Helper T cell (primary cell): Measurements from ENCODE around the gene FBXL15.

GRCh38 chr10:101939836-101940221 lies 96.2 kb upstream of the KCNIP2 start:
- PRO-cap, 2 experiments = no peak in any of the 2 experiments

GRCh38 chr10:102108016-102108540 lies 12.1 kb downstream of the LDB1 start:
- PRO-cap, 2 experiments = no peak in any of the 2 experiments

DNA sequence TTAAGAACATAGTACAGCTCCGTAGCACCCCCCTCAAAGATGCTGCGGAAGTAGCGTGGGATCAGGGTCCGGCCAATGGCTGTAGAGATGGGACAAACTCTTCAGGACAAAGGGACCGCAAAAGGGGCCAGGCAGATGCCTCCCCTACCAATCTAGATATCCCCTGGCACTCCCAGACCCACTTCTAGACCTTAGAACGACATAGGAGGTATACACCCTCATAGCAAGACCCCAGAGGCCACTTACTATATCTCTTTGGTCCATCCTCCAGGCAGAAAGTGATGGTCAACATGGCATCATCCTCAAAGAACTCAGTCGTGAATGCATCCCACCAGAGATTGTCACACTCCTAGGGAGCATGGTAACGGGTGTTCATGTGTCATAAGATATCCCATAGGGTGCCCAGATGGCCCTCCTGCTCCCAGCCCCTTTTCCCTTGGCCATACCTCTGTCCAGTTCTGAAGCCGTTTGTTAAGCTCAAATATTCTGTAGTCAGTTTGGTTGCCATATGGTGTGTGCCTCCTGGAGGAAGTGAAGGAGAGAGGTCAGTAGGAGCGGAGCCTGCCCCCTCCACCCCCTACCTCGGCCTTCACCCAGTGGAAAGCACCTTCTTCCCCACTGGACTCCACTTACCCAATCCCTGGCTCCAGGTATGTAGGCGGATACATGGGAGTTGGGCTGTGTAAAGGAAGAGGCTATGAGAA lies 9.4 kb downstream of the LDB1 start:
- PRO-cap, 2 experiments = no peak in any of the 2 experiments

- PRO-cap, 2 experiments = peak in 2 of 2 experiments; most common plus-strand start chr10:102121135 (in 1); most common minus-strand start chr10:102121230 (in 1)
Measured at GRCh38 chr10:102121005-102121548, 909 bp upstream of the LDB1 start.

DNA sequence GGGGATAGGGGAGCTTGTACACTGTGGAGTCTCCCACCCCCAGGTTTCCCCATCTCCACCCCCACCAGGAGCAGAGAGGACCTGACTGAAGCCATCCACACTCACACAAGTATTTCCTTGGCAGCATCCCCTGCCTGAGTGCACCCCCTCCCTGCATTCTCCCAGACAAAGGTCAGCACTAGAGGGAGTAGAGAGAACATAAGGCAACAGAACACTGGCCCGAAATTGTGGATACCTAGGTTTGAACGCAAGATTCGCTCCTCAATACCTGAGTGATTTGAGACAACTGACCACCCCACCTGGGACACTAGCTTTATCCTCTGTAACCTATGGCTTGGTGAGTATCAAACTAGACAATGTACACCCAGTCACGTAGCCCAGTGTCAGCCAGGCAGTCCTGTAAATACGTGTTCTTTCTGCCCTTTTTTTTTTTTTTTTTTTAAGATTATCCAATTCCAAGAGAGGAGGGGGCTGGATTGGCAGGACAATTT lies 1.9 kb upstream of the LDB1 start:
- PRO-cap, 2 experiments = no peak in any of the 2 experiments

DNA sequence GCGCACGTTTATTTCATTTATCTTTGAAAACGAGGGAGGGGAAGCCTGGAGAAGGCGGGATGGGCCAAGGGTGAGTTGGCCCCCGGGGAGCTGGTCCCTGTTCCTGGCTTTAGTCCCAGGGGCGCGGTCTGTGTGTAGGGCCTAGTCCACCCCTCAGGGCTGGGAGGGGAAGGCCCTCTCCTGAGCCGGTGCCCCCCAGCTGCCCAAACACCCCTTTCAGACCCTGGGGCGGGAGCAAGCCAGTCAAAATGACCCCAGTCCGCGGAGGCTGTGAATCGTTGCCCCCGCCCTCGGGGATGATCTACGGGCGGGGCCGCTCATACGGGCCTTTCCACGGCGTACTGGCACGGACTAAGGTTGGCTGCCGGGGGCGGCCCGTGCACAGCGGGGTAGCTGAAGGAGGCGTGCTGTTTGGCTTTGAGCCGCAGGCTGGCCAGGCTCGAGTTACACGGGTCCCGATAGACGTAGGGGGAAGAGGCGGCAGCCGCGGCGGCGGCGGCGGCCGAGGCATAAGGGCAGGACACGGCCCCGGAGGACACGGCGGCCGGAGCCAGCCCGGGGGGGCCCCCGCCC lies 4.2 kb downstream of the ELOVL3 start:
- PRO-cap, 2 experiments = no peak in any of the 2 experiments

GRCh38 chr10:102230770-102231343 lies 4.8 kb downstream of the ELOVL3 start:
- PRO-cap, 2 experiments = no peak in any of the 2 experiments

DNA sequence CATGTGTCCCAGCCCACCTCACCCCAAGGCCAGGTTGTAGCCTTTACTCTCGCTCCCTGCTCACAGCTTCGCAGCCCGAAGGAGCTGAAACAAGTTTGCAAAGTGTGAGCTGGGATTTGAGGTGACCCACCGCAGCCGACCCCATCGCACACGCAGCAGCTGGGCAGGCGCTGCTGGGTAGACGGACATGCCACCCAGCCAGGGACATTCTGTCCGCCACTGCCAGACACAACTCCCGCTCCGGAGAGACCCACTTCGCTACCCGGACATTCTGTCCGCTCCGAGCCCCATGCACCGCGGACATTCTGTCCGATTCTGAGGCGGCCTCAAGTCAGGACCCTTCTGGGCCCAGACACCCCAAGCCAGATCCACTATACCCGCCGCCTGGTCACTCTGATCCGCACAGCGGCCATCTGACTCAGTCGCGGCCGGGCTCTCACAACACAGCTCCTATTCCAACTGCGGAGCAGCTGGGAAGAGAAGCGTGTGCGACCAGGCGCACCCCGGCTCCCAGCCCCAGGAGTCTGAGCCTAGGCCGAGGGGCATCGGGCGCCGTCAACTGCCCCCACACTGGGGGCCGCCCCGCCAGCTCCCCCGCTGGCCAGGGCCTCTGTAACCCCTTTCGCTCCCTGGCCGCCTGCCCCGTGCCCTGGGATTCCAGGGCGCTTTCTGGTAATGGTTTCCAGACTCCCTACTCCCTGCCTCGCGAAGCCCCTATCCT lies 784 bp downstream of the PITX3 start:
- PRO-cap, 2 experiments = no peak in any of the 2 experiments

DNA sequence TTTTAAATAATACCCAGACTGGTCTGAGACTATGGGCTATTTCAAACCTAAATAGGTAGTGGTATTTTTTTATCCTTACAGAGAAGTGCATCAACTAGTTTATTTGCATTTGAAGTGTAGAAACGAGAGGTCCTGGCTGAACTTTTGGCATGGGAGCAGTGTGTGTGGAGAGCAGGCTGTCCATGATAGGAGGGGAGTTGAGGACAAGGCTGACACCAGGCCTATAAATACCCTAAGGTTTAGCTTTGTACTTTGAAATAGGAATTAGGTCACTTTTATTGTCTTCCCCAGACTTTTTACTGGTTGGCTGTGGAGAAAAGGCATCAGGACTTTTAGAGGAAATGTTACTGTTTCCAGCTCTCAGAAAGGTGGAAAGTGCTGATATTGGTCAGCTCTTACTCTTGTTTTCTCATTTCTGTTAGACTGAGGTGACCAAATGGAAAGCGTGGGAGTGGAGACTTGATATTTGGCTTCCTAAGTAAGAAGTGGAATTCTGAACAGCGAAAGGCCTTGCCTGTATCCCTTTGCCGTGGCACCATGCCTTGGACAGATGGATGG lies 45.9 kb downstream of the GBF1 start:
- PRO-cap, 2 experiments = no peak in any of the 2 experiments

DNA sequence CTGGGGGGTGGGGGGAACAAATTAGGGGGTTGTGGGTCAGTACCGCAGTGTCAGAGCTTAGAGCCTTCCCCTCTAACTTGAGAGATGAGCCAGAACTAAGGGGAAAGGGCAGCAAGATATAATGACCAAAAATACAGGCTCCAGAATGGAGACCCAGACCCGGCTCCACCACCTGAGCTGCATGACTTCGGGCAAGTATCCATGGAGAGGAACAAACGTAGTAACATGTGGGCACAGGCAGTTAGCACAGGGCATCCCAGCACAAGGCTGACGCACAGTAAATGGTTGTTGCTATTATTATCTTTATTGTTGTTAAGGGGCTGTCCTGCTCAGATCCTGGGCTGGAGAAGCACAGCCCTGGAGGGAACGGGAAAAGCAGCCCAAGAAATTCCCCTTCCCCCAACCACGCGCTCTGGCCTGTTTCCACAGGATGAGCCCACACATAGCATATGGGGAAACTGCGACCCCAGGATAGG lies 11.3 kb downstream of the PSD start:
- PRO-cap, 2 experiments = no peak in any of the 2 experiments

GRCh38 chr10:102420487-102421312 lies at the start of gene FBXL15:
Gene FBXL15 (plus strand): TSS chr10:102420836.
- PRO-cap, 2 experiments = peak in 2 of 2 experiments; most common plus-strand start chr10:102421204 (in 2); most common minus-strand start chr10:102420944 (in 1)

GRCh38 chr10:102454675-102455415 lies 3.5 kb upstream of the C10orf95 start:
- PRO-cap, 2 experiments = no peak in any of the 2 experiments

- PRO-cap, 2 experiments = peak in 1 of 2 experiments; most common plus-strand start chr10:102473619 (in 1); most common minus-strand start chr10:102473601 (in 1)
Measured at GRCh38 chr10:102473305-102473888, 12.2 kb downstream of the MFSD13A start.

- PRO-cap, 2 experiments = no peak in any of the 2 experiments
Measured at GRCh38 chr10:102509117-102509601, 5.4 kb downstream of the SUFU start.

- PRO-cap, 2 experiments = no peak in any of the 2 experiments
Measured at GRCh38 chr10:102593129-102594115, 50.9 kb upstream of the TRIM8 start.

- PRO-cap, 2 experiments = no peak in any of the 2 experiments
Measured at GRCh38 chr10:102596454-102596818, 47.8 kb upstream of the TRIM8 start.

GRCh38 chr10:102633158-102633798 lies 11.0 kb upstream of the TRIM8 start:
- PRO-cap, 2 experiments = no peak in any of the 2 experiments

- PRO-cap, 2 experiments = peak in 2 of 2 experiments; most common minus-strand start chr10:102642009 (in 1)
Measured at GRCh38 chr10:102641853-102642240, 2.4 kb upstream of the TRIM8 start.

- PRO-cap, 2 experiments = no peak in any of the 2 experiments
Measured at GRCh38 chr10:102657869-102658962, 13.9 kb downstream of the TRIM8 start.

GRCh38 chr10:102658963-102659261 lies 14.6 kb downstream of the TRIM8 start:
- PRO-cap, 2 experiments = no peak in any of the 2 experiments